ENCODE measurements around the gene CACNB2.

DNA sequence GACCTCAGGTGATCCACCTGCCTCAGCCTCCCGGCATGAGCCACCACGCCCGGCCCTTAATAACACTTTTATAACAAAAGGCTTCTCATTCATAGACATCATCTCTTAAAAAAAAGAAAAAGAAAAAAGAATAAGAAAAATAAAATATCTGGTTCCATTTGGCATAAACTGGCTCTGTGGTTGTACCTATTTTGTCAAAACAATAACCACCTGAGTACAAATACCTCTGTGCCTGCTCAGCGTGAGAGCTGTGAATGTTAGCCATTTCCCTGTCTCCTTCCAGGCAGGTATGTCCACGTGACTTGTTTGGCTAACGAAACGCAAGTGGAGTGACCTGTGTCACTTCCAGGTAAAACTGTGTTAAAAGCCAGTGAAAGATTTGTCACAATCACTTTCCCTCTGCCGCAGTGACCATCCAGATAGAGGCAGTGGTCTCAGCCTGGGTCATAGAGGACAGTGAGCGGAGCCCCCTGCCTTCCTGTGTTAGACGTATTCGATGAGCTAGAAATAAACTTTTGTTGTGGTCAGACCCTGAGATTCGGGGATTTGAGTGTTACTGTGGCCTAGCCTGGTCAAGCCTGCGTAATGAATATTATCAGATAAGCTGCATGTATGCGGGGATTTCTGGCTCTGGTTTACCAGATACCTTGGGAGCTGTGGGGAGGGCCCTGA lies 3.6 kb downstream of the PTER start:
- PRO-cap, result no peak

DNA sequence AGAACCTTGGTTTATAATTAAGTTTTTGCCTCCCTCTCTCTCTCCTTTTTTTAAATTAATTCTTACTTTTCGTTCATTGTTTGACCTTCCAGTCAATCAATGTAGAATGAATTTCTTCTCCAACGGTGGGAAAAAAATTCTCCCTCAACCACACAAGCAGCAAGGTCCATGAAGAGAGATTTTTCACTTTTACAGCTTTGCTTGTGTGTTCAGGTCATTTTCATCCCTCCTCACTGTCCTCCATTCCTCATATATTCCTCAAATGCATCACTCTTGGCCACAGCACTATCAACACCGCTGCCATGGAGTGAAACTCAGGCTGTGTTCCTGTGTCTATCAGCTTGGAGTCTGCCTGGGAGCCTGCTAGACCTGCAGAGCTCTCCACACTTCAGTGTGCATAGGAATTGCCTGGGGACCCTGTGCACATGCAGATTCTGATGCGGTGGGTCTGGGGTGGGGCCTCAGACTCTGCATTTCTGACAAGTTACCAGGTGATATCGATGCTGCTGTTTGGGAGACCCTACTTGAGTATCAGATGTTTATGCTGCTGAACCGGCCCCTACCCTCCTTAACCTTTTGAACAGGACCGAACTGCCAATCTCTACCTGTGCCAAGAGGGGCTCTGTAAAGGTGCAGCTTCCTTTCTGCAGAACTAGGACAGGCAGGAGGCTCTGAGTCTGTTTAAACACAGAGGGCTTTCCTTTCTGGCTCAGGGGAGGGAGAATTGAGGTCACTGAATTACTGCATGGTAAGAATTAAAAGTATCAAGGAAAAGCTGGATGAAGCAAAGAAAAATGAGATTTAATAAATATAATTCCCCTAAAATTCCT lies 107.3 kb upstream of the C1QL3 start:
- PRO-cap, result no peak

- PRO-cap, result no peak
These were observed 147.6 kb downstream of the RSU1 start for GRCh38 chr10:16669603-16670009.

- PRO-cap, result no peak
These were observed 29.8 kb downstream of the RSU1 start for GRCh38 chr10:16787271-16788042.

GRCh38 chr10:16828536-16829389 lies 11.5 kb upstream of the RSU1 start:
- PRO-cap, result no peak

GRCh38 chr10:16891796-16892403 lies 74.7 kb upstream of the RSU1 start:
- PRO-cap, result unidirectional peak, plus-strand start at chr10:16891896

GRCh38 chr10:16966806-16967354 lies 149.7 kb upstream of the RSU1 start:
- PRO-cap, result no peak

- PRO-cap, result no peak
These were observed 122.9 kb downstream of the CUBN start for GRCh38 chr10:17006603-17007239.

GRCh38 chr10:17023256-17023771 lies 106.3 kb downstream of the CUBN start:
- PRO-cap, result no peak

- PRO-cap, result no peak
These were observed 4.1 kb downstream of the VIM start for GRCh38 chr10:17231797-17232823.

DNA sequence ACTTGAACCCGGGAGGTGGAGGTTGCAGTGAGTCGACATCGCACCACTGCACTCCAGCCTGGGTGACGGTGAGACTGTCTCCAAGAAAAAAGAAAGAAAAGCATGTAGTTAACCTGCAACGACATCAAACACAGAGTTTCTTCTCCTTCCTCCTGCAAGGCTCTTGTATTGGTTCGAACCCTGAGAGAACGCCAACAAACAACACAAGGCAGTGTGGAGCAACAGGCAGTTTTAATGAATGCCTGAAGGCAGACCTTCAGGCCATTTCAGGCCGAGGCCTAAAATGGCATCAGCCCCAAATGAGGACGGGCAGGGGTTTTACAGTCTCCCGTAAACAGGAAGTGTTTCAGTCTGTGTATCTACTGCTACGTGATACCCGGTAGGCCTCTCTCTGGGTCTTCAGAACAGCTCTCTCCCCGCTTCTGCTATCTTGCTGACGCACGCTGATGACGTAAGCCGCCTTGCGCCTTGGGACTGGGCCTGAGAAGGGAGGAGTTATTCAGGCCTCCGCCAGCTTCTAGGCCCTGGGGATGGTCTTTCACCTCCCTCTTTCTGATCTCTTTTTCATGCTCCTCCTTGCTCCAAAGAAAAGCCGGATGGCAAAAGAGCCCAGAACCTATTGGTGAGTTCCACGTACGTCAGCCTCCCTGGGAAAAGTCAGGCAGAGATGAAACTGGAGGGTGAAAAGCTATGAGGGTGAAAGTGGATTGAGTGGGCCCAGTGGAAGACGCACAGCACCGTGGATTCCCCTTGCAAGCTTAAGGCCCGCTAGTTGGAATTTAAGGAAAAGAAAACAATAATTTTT lies 67.7 kb downstream of the ST8SIA6 start:
- PRO-cap, result no peak

DNA sequence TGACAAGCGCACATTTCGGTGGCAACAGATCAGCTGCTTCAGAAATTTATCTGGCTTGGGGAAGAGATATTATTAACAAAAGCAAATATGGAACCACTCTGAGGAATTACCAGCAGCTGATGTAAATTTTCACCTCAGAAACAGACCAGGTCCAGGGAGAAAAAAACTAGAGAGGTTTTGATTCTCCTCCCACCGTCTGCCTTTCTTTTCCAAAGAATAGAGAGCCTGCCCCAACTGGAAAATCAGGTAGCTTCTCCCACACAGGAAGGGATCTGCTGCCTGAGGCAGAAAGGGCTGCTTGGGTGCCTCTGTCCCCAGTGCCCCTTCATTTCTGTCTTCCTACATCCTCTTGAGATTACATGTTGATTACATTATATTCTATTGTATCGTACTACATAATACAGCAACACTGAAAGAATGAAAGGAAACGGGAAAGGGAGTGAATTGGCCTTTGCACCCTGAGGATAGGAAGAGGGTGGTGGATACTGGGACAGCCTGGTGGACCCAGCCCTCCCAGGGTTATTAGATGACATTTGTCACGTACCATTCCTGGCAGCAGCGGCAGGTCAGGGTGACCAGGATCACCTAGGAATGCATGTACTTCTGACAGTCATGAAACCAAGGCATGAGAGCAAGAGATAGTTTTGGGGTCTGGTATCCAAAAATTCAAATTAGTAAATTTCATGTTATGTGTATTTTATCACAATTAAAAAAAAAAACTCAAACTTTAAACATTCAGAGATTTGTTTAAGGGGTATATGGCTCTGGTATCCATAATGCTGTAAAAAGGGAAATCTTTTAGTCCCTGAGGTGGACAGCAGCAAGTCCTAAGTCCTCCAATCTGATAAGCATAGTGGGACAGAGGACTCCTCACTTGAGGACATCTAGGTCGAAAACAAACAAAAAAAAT lies 8.8 kb downstream of the ST8SIA6 start:
- PRO-cap, result no peak

DNA sequence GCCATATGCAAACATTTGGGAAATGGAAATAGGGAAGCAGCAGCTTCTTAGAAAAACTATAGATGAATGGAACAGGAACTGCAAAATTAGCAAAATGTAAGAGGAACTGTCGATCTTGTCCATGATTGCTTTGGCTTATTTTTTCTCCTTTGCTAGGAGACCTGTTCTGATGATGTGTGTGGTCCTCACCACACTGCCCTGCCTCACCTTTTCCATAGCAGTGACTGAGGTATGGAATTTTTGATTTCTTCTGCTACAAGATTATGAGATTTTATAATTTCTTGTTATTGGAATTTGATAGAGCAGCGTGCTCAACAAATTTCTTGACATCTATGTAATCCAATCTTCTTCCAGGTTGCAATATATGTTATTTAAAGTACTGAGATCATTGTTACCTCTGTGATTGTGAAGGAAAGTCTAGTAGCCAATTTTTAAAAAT lies 19.2 kb downstream of the TMEM236 start:
- PRO-cap, result no peak

- PRO-cap, result no peak
These were observed 24.3 kb upstream of the MRC1 start for GRCh38 chr10:17784711-17785422.

- PRO-cap, result no peak
These were observed 21.6 kb upstream of the MRC1 start for GRCh38 chr10:17787562-17788026.

DNA sequence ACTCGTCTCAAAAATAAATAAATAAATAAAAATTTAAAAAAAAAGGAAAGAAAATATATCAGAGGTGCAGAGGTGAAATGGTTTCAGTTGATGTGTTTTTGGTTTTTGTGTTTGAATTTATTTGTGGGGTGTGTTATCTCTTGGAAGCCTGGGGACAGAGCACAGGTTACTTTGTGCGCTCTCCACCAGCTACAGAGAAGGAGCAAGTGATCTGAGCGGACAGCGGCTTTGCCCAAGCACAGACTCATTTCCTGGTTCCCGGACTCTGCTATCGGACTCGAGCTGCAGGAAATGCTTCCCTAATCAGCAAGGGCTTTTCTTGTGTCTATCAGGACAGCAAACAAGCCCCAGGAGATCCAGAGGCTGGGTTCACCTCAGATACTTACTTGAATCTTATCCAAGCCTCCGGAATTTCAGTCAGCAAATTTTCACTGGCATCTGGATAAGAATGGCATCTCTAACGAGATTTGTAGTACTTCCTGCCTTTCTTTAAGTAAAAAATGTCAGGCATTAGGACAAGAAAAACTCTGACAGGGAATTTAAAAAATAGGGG lies 27.8 kb downstream of the MRC1 start:
- PRO-cap, result no peak

GRCh38 chr10:17859680-17860230 lies 50.6 kb downstream of the MRC1 start:
- PRO-cap, result no peak

GRCh38 chr10:17912751-17913181 lies 39.0 kb upstream of the SLC39A12 start:
- PRO-cap, result no peak

- PRO-cap, result bidirectional peak, plus-strand start at chr10:18140401, minus-strand start at chr10:18140449
These were observed at the start of gene CACNB2 for GRCh38 chr10:18139917-18140517. TSS of gene CACNB2 (plus strand) at chr10:18140424.

DNA sequence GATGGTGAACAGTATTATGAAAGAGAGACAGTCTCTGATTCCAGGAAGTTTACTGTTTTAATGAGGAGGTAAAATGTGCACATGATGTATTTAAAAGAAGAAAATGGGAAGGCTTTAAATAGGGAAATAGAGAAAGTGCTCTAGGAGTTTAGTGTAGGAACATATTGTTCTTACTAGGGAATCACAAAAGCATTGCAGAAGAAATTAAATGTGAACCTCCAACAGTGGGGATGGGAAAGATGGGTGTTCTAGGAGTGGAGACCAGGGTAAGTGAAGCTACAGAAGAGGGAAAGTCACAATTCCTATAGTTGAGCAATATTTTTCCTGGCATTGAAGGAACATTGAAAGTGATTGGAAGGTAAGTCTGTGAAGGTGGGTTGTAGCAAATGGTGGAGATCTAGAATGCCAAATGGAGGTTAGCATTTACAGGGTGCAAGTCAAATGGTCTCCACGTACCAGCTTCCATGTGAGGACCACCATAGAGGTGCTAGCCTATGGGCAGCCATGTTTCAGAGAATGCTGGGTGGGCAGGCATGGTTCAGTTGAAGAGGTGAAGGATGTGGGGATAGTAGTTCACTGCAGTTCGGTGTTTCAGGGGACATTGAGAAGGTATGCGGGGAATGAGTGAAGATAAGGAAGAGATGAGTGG lies 36.2 kb downstream of the CACNB2 start:
- PRO-cap, result no peak